Skeletal muscle tissue (tissue), 7 donors: Measurements from ENCODE around the genes NUP155 and LIFR.

- PRO-cap, 3 experiments: no peak in any of the 3 experiments
- RAMPAGE, long total RNA: no peak
- RRBS, 2 experiments: no CpG with 5 or more reads among the region's 7 CpGs
Observed at GRCh38 chr5:36535257-36535795, 71.1 kb upstream of the SLC1A3 start.

DNA sequence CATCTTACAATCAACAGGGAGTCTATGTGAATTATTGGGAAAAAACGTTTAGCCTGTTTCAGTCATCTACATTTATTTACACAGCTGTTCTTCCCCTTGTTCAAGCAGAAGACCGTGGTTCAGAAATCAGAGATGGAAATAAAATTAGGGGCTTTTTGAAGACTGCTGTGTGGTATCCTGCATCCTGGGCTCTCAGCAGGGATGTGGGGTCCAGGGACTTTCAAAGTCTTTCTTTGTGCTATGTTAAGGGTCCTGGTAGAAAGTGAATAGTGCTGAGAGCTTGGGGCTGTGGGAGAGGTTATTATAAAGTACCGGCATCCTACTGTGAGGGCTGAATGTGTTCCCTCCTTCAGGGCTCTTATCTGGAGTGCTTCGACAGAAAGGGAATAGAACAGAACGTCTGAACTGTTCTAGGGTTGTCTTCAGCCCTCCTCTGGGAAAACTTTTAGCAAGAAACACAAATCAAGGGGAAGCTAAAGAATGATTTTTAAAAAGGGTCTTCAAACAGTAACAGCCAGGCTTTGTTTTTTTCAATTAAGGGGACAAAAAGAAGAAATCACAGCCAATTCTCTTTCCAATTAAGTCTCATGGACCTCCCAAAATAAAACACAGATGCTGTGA lies 15.8 kb upstream of the SLC1A3 start:
- PRO-cap, 3 experiments: no peak in any of the 3 experiments
- RAMPAGE, long total RNA: no peak
- RRBS, 2 experiments: no CpG with 5 or more reads among the region's 5 CpGs

DNA sequence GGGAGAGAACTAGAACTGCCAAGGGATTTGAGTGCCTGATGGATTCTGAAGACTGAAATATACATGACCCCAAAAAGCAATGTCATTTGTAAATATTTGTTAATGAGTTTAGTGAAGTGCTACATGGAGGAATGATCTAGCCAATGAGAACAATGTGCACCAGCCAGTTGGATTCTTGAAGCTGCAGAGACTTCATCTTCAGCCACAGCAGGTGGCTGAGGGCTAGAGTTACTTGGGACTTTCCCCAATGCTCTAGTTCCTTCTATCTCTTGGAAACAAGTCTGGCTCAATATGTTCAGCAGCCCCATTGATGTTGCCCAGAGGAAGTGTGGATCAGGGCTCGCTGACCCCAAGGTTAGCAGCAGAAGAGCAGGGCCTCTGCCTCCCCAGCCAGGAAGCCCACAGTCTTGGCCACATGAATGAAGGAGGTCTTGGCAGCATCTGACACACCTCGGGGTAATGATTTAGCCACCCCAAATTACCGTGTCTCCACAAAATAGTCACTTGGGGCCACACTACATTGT lies 117.5 kb downstream of the SLC1A3 start:
- PRO-cap, 3 experiments: no peak in any of the 3 experiments
- RAMPAGE, long total RNA: no peak
- RRBS, 2 experiments: no CpG with 5 or more reads among the region's 3 CpGs

- PRO-cap, 3 experiments: no peak in any of the 3 experiments
- RAMPAGE, long total RNA: no peak
- RRBS, 2 experiments: no CpG with 5 or more reads among the region's 3 CpGs
Observed at GRCh38 chr5:36755240-36755637, 121.3 kb upstream of the NIPBL start.

GRCh38 chr5:36770171-36770637 lies 106.4 kb upstream of the NIPBL start:
- PRO-cap, 3 experiments: no peak in any of the 3 experiments
- RAMPAGE, long total RNA: no peak
- RRBS, 2 experiments: no CpG with 5 or more reads among the region's 4 CpGs

GRCh38 chr5:36887459-36888035 lies 11.0 kb downstream of the NIPBL start:
- PRO-cap, 3 experiments: peak in 1 of 3 experiments; most common plus-strand start chr5:36887755 (in 1); most common minus-strand start chr5:36887643 (in 1)
- RAMPAGE, long total RNA: no peak
- RRBS, 2 experiments: no CpG with 5 or more reads among the region's 2 CpGs

DNA sequence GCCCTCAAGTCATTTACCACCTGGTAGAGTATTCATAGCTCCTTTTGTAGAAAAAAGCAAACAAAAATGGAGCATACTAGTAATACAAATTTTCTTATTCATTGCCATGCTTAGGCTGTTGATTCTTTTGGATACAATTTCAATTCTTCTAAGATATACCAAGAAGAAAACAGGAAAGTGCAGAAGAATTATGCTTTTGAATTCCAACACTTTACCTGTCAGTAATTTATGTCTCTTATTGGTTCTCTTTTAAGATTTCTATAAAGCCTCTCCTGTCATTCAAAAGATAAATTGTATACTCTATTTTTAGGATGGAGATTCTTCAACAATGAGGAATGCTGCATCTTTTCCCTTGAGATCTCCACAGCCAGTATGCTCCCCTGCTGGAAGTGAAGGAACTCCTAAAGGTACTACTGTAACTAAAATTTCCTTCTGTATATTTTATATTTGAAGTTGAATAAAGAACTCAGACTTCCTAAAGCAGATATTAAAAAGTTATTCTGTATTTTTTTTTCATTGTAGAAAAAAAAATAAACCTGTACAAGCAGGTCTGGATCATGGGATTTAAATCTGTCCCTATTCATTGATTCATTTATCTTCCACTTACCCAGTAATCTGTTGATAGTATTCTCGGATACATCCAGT lies 95.2 kb downstream of the NIPBL start:
- PRO-cap, 3 experiments: no peak in any of the 3 experiments
- RAMPAGE, long total RNA: no peak
- RRBS, 2 experiments: no CpG with 5 or more reads among the region's 1 CpG

DNA sequence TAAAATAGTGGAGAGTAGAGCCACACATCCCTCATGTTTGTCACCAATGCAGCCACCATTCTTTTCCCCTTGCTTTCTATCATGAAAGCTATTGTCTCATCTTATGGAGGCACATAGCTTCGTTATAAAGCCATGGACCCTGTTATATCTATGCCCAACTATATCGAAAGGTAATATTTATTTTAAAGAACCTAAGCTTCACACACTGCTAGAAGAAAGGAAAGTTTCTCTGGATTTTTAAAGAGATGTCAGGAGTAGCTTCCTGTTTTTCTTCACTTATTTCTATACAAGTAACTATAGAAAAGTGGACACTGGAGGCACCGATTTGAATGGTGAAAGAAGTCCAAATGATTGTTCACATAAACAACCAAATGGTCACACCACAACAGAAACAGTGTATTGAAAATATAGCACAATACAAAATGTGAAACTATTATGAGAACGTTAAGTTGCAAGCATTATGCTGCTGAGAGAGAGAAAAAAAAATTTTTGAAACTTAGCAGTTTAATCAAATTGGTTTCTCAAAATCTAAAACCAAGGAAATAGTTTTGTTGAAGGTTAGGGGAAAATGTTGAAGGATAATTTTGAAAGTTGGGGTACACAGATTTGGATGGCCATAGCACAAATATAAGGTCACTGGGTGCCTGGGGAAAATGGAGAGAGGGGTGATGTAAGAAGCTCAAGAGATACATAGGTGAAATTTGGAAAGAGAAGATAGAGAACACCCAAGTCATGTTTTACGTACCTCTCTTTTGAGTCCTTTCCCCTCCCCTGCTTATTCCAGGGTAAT lies 121.0 kb downstream of the NIPBL start:
- PRO-cap, 3 experiments: no peak in any of the 3 experiments
- RAMPAGE, long total RNA: no peak
- RRBS, 2 experiments: no CpG with 5 or more reads among the region's 5 CpGs

GRCh38 chr5:37370669-37371801 lies at the start of gene NUP155:
Gene NUP155, minus strand, starts transcription at chr5:37371106.
- PRO-cap, 3 experiments: peak in 3 of 3 experiments; most common plus-strand start chr5:37371188 (in 2); most common minus-strand start chr5:37371095 (in 2)
- RAMPAGE, long total RNA: no peak
- RRBS, 2 experiments: 2% methylated on average over 9 of the region's 58 CpGs

GRCh38 chr5:37833802-37834368 lies 6.0 kb downstream of the GDNF start:
- PRO-cap, 3 experiments: no peak in any of the 3 experiments
- RAMPAGE, long total RNA: no peak
- RRBS, 2 experiments: 20 to 31% methylated on average over 1 to 2 of the region's 7 CpGs

DNA sequence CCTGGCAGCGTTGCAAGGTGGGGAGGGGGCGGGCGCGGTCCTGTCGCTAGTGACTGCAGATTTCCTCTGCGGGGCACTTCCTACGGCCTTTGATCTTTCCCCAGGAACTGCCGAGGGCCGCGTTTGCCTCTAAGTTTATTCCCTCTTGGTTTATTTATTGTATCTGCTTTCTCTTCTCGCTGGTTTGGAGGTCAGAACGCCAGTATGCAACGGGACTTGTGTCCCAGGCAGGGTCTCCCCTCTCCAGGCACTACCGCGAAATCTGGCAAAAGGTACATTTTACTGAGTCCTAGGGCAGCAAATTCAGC lies 1.0 kb upstream of the EGFLAM start:
- PRO-cap, 3 experiments: no peak in any of the 3 experiments
- RAMPAGE, long total RNA: no peak
- RRBS, 2 experiments: no CpG with 5 or more reads among the region's 15 CpGs

GRCh38 chr5:38285606-38286124 lies 27.3 kb downstream of the EGFLAM start:
- PRO-cap, 3 experiments: no peak in any of the 3 experiments
- RAMPAGE, long total RNA: no peak
- RRBS, 2 experiments: no CpG with 5 or more reads among the region's 5 CpGs

GRCh38 chr5:38400285-38400856 lies 142.0 kb downstream of the EGFLAM start:
- PRO-cap, 3 experiments: no peak in any of the 3 experiments
- RAMPAGE, long total RNA: no peak
- RRBS, 2 experiments: no CpG with 5 or more reads among the region's 3 CpGs

GRCh38 chr5:38467249-38467939 lies 89.1 kb downstream of the LIFR start:
- PRO-cap, 3 experiments: peak in 3 of 3 experiments; most common plus-strand start chr5:38467752 (in 2); most common minus-strand start chr5:38467428 (in 2)
- RAMPAGE, long total RNA: no peak
- RRBS, 2 experiments: 5 to 11% methylated on average over 5 of the region's 21 CpGs

- PRO-cap, 3 experiments: peak in 3 of 3 experiments; most common plus-strand start chr5:38468453 (in 1); most common minus-strand start chr5:38468304 (in 3)
- RAMPAGE, long total RNA: no peak
- RRBS, 2 experiments: 36 to 40% methylated on average over 3 of the region's 28 CpGs
Observed at GRCh38 chr5:38467940-38468744, 88.3 kb downstream of the LIFR start.

DNA sequence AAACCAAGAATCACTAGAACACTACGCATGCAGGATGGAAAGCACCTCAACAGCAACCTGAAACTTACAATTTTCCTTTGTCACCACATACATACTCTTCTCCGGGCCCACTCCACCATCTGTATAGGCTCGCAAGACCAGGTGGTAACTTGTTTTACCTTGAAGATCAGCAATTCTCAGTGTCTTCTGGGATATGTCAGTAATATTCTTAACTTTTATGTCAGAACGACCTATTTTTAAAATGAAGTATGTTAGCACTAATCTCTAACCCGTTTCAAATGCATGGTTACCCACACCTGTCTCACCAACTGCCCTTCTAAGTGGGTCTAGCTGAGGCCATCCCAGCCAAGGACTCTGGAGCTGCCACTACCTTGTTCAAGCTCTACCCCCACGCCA lies 70.7 kb downstream of the LIFR start:
- PRO-cap, 3 experiments: no peak in any of the 3 experiments
- RAMPAGE, long total RNA: no peak
- RRBS, 2 experiments: no CpG with 5 or more reads among the region's 6 CpGs

DNA sequence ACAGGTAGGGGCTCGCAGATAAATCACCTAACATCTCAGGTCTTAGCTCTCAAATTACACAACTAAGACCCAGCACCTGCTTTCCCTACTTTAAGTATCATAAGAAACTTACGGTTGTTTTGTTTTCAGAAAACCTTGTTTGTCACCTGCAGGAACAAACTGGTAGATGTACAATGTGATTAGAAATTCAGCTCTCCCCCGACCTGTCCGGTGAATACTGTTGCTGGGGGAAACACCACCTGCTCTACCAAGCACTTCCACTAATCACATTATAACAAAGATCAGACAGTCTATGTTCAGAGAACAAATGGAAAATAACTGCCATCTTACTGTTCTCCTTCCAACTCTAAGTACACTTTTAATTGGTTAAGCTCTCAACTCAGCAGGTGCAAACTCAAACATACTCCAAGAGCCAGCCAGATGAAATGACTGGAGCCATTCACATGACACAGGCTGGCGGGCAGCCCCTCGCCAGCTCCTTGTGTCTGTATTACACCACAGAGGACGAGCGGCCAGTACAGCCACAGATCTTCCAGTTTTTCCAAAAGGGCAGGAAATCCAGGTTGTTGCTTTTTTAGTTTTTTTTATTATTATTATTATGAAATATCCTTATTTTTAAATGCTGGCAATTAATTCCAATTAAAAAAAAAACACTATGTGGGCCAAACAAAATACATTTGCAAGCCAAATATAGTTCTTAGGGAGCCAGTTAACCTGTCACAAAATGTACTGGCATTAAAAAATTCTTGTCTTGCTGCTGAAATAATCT lies 16.1 kb downstream of the LIFR start:
- PRO-cap, 3 experiments: peak in 2 of 3 experiments; most common plus-strand start position 490 of the sequence (in 2); most common minus-strand start position 348 of the sequence (in 1)
- RAMPAGE, long total RNA: no peak
- RRBS, 2 experiments: no CpG with 5 or more reads among the region's 8 CpGs

- PRO-cap, 3 experiments: peak in 3 of 3 experiments; most common minus-strand start chr5:38556646 (in 3)
- RAMPAGE, long total RNA: no peak
- RRBS, 2 experiments: 1 to 2% methylated on average over 29 of the region's 97 CpGs
Observed at GRCh38 chr5:38555638-38556725, at the start of gene LIFR. Gene LIFR, minus strand, starts transcription at chr5:38556646.

- PRO-cap, 3 experiments: no peak in any of the 3 experiments
- RAMPAGE, long total RNA: no peak
- RRBS, 2 experiments: no CpG with 5 or more reads among the region's 5 CpGs
Observed at GRCh38 chr5:38988262-38988930, 85.8 kb downstream of the RICTOR start.

GRCh38 chr5:39059165-39059977 lies 14.8 kb downstream of the RICTOR start:
- PRO-cap, 3 experiments: no peak in any of the 3 experiments
- RAMPAGE, long total RNA: no peak
- RRBS, 2 experiments: no CpG with 5 or more reads among the region's 3 CpGs